Hepatocyte (in vitro differentiated cells and primary cell): ENCODE results near the gene CCDC85C.

DNA sequence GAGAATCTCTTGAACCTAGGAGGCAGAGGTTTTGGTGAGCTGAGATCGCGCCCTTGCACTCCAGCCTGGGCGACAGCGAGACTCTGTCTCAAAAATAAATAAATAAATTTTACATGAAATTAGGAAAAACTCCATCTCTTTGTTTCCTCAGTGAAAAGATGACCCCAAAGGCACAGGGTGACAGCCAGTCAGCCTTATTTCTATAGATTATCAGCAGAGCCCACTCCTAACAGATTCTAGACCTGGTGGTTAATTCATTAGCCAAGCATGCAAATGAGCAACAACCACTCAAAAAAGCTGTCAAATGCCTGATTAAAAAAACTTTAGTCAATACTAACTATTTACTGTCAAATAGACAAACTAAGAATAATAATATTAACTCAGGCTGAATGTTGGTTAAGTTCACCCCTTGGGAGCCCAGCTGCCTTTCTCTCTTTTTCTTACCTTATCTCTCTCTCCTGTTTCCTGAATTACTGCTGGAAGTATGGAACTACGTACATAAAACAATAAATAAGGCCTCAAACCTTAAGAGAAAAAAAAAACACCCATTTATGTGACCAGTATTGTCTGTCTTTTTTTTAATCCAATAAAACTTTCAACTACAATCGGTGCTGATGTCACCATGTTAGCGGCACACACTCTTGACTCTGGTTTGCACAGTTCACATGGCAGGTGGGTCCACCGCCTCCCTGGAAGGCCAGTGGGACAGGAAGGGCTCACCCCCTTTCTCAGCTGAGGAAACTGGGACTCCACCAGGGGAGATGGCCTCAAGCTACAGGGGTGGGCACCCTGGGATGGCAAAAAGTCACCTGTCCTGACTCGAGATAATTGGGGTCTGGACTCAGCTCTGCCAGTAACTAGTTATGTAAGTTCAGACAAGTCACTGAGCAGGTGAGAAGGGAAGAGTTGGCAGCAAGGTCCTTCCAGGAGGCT is 21.4 kb downstream of the BCL11B start:
- RAMPAGE, long total RNA, result no peak
- RRBS, result no CpG with 5 or more reads among the region's 9 CpGs

- RAMPAGE, long total RNA, result no peak
- RRBS, result no CpG with 5 or more reads among the region's 12 CpGs
Observed at GRCh38 chr14:99252371-99252977, 19.5 kb downstream of the BCL11B start.

- RAMPAGE, long total RNA, result no peak
- RRBS, result no CpG with 5 or more reads among the region's 20 CpGs
Observed at GRCh38 chr14:99253158-99253790, 18.7 kb downstream of the BCL11B start.

DNA sequence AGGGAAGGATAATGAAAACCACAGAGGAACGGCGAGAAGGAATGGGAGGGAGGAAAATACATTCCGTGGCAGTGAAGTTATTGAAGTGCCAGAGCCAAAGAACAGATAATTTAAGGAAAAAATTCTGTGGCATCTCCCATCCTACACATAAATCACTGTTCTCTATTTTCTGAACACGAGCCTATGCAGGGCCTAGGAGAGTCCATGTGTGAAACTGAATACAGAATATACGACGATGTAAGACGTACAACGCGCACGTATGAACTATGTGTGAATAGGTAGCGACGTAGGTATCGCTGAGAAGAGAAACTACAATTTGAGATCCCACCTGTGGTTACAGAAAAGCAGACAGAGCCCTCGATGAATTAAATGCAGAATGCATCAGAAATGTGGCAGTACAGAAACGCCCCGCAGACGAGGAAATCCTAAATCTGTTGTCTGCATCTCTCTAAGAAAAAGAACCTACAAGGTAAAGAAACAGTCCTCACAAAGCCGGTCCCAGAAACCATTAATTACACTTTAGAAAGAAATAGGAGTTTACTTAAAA is 12.7 kb downstream of the BCL11B start:
- RAMPAGE, long total RNA, result no peak
- RRBS, result no CpG with 5 or more reads among the region's 18 CpGs

DNA sequence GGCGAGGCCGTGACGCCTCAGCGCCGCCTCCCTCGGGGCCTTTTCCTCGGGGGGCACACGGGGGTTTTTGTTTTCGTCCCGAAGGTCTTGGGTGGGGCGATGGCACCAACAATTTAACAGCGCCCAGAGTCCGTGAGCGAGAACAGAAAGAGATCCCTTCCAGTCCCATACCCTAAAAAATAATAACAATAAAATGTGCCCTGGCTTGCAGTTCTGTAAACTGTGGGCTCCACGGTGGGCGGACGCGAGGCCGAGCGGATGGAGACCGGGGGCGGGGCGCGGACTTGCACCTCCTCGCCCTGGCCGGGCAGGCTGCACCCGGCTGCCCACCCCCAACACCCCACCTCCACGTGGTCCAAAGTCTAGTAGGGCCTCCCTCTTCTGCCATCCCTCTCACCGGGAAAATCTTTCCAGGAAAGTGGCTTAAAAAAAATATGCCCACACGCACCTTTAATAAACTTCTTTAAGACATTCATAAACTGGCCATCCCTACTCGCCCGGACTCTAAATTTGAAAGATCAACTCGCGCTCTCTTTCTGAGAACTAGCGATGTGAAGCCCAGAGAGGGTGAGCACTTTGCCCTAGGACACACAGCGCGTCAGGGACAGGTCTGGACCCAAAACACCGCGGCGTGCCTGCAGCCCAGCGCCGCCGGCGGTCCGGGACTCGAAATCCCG is 1.8 kb upstream of the BCL11B start:
- RAMPAGE, long total RNA, result no peak
- RRBS, result 3% methylated on average over 11 of the region's 47 CpGs

DNA sequence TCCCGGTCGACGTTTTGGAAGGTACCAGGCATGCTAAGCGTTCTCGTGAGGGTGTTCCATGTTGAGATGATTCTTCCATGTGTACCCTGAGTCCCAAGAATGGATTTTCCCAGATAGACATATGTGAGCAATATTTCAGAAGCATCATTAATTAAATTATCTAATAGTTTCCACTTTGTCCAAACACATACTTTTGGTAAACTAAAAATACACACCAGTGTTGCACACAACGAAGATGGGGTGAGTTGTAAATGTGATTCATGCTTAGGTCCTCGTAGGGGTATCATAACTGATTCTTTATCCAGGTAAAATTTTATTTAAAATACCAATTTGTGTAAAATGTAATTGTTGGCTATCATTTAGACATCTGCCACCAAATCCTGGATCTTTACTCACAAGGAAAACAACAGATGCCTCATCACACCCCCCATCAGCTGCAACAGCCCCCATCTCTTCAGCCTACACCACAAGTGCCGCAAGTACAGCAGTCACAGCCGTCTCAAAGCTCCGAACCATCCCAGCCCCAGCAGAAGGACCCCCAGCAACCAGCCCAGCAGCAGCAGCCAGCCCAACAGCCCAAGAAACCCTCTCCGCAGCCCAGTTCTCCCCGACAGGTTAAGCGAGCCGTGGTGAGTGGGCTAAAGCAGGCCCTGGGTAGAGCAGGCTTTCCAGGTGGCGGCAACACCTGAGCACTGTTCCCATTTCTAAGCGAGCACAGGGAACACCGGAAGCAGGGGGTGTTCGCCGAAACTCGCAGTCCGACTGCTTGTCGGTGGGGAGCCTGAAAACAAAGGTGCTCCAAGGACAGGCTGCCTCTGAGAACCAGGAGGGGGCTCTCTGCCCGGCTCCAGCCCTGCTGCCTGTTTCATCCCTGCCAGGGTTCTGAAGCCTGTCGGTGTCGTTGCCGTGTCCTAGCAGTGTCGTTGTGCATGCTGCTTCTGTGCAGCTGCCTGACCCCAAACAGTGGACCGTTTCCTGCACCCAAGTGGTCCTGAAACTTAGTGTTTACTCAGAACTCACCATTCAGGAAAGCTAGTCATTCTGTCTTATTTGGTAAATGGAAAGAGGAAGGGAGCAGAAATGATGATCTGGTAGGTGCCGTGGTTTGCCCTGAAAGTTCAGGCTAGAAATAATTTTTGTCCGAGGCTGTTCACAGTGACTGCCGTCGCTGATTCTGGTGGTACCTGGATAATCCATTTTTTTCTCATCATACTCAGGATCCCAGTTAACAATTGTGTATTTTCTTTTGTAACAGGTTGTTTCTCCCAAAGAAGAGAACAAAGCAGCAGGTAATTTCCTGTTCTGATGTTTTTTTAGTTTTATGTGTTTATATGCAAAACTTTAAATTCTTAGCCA is 21.6 kb downstream of the CCNK start:
- RAMPAGE, long total RNA, result no peak
- RRBS, result 91% methylated on average over 6 of the region's 32 CpGs

- RAMPAGE, long total RNA, result no peak
- RRBS, result no CpG with 5 or more reads among the region's 2 CpGs
Observed at GRCh38 chr14:99508215-99508536, 27.0 kb downstream of the CCNK start.

- RAMPAGE, long total RNA, result no peak
- RRBS, result no CpG with 5 or more reads among the region's 17 CpGs
Observed at GRCh38 chr14:99512577-99513221, 31.5 kb downstream of the CCNK start.

DNA sequence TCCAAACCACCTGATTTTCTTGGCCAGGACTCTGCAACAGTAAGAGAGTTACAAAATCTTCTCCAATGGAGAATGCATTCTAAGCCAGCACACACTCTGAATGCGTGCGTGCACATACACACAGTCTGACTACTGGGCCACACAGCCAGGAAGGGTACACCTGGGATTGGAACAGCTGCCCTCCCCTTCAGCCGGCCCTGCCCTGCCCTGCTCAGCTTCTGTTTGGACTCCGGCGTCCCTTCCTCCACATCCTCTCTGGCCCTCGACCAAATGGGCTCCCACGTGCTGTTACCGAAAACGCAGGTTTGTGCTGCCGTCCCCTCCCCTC is 42.9 kb downstream of the CCNK start:
- RAMPAGE, long total RNA, result no peak
- RRBS, result no CpG with 5 or more reads among the region's 10 CpGs

- RAMPAGE, long total RNA, result no peak
- RRBS, result no CpG with 5 or more reads among the region's 10 CpGs
Observed at GRCh38 chr14:99531246-99531637, 50.0 kb downstream of the CCNK start.

DNA sequence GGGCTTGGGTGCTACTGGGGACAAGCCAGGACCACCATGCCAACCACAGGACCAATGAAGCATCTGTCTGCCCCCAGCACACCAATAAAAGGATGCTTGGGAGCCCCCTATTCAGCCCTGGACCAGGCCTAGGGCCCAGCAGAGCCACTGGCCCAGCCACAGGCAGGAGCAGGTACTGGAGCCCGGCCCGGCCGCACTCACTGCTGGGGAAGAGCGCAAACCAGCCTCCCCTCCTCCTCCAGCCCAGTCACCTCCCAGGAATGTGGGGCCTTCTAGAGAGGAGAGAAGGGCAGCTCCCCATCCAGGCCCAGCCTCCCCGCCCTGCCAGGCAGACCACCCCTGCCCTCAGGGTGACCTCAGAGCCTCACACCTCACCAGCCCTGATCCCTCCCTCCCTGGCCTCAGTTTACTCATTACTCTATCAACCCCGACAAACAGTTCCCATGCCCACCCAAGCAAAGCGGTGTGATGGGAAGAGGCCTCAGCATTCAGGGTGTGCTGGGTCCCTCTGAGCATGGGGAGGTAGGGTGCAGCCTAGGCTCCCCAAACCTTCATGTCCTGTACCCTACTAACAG is 56.2 kb downstream of the CCNK start:
- RAMPAGE, long total RNA, result no peak
- RRBS, result no CpG with 5 or more reads among the region's 7 CpGs

DNA sequence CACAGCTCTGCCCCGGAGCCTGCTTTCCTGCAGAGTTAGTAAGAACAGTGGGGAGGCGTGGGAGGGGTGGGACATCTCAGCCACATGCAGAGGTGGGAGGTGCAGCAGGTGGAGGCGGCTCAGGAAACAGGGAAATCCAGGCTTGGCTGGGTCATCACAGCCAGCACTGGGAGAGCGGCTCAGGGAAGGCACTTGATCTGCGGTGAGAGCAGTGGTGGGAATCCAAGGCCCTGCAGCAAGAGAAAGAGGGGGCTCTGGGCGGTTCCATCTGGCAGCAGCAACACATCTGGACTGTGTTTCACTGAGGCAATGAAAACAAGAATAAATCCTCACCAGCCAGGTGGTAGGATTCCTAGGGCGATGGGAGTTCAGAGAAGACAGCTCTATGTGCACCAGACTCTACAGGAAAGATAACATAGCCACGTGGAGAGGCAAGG is 57.7 kb downstream of the CCDC85C start:
- RAMPAGE, long total RNA, result no peak
- RRBS, result no CpG with 5 or more reads among the region's 8 CpGs

DNA sequence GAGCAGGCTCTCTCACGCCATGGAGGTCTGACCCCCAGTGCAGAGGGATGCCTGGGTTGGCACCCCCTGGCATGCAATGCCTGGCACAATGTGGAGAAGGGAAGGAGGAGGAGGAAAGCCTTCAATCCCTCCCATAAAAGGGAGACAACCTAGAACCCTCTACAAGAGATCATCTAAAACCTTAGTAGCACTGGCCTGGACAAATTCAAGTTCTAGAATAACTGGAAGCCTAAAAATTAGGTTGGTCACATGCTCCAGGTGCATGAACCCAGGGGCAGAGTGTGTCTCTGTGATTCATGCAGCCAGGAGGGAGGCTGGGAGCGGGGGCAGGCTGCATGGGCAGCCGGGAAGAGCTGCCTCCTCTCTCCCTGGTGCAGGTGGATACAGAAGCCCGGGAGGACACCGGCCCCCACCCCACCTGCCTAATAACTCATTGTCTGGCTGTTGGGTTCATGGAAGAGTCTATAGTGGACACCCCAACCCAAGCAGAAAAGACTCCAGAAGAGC is 38.7 kb downstream of the CCDC85C start:
- RAMPAGE, long total RNA, result no peak
- RRBS, result 17% methylated on average over 1 of the region's 5 CpGs

DNA sequence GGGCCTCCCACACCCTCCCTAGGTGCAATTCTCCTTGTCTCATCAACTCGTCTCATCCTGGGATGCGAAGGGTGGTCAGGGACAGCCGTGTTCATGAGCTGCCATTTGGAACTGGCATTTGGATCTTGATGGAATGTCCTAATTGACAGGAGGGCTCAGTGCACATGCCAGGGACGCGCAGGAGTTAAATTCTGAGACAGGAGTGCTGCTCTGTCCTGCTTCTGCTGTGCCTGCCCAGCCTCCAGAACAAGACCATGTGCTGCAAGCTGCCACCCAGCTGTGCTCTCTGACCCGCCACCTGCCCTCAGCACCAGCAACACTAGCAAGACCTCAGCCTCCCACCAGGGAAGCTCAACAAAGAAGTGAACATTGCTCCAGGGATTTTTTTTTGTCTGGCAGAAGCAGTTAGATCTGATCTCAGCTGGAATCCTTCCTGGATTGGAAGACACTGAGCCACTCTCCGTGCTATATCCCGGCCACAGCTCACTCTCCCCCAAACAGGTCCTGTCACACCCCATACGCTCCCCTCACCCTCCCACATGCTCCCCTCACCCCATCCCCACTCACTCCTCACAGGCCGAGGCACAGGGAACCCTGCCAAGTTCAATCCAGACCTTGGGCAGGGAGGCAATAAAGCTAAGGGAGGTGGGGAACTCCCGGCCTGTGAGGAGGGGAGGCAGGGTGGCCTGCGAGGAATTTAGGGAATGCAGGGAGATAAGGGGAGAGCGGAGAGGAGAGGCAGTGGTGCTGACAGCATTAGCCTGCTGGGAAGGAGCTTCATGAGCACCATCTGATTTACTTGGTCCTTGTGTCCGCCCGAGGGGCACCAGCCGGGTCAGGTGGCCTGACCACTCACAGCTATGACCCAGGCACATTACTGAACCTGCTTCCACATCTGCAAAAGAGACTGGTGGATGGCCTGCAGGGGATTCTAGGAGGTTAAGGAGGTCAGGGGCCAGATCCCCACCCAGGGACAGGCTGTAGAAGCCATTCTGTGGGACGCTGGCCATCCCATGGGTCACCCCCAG is 29.8 kb downstream of the CCDC85C start:
- RAMPAGE, long total RNA, result no peak
- RRBS, result no CpG with 5 or more reads among the region's 17 CpGs

DNA sequence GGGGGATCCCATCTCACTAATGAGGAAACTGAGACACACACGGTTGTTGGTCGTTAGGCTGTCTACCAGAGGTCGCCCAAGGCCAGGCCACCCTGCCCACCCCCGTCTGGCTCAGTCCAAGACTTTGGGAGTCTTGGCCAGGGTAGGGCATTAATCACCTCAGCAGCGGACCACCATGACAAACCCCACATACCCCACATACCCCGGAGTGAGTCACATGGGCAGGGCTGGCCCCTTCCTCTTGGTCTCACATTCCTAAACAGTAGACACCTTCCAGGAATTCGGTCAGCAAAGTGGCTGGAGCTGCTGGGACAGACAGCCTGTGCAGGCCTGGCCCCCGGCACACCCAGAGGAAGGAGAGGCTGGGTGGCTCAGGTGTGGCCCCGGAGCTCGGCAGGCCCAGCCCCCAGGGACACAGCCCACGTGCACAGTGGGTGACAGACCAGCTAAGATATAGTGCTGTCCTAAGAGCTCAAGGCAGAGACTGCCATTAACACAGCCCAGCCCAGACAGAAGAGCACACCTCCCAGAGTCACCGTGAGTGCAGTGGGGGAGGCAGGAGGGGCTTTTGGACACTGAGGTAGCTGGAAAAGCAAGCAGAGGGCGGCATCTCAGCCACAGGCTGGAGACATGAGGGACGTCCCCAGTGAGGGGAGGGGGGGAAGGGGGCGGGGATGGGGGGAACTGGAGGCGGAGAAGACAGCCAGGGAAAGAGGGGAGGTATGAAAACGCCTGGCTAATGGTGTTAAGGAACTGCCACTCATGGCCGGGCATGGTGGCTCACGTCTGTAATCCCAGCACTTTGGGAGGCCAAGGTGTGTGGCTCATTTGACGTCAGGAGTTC is 24.0 kb downstream of the CCDC85C start:
- RAMPAGE, long total RNA, result no peak
- RRBS, result 84% methylated on average over 2 of the region's 20 CpGs

- RAMPAGE, long total RNA, result no peak
- RRBS, result 94% methylated on average over 4 of the region's 25 CpGs
Observed at GRCh38 chr14:99592649-99593278, 11.2 kb downstream of the CCDC85C start.

DNA sequence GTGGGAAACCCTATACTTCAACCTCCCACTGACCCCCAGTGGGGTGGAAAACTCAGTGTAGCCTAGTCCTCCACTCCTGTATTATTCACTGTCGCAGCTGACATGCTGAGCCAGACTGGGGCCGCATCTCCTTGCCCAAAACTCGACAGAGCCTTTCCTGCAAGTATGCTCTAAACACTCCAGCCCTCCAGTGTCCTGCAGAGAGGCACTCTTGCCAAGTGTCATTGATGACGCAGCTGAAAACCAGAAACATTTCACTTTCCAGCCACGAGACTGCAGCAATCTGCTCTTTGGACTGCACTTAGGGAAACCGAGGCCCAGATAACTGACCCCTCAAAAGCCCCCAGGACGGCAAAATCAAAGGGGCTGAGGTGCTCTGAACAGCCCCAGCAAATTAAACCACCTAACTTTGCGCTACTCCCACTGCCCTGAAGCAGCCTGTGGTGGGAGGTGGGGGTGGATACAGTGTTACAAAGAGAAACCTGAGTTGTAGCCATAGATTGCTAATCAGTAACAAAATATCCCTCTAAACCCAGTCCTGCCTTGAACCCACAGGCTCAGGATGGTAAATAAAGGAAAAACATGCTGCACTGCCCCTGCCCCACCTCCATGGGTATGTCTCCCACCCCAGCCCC is 2.6 kb downstream of the CCDC85C start:
- RAMPAGE, long total RNA, result no peak
- RRBS, result no CpG with 5 or more reads among the region's 8 CpGs

DNA sequence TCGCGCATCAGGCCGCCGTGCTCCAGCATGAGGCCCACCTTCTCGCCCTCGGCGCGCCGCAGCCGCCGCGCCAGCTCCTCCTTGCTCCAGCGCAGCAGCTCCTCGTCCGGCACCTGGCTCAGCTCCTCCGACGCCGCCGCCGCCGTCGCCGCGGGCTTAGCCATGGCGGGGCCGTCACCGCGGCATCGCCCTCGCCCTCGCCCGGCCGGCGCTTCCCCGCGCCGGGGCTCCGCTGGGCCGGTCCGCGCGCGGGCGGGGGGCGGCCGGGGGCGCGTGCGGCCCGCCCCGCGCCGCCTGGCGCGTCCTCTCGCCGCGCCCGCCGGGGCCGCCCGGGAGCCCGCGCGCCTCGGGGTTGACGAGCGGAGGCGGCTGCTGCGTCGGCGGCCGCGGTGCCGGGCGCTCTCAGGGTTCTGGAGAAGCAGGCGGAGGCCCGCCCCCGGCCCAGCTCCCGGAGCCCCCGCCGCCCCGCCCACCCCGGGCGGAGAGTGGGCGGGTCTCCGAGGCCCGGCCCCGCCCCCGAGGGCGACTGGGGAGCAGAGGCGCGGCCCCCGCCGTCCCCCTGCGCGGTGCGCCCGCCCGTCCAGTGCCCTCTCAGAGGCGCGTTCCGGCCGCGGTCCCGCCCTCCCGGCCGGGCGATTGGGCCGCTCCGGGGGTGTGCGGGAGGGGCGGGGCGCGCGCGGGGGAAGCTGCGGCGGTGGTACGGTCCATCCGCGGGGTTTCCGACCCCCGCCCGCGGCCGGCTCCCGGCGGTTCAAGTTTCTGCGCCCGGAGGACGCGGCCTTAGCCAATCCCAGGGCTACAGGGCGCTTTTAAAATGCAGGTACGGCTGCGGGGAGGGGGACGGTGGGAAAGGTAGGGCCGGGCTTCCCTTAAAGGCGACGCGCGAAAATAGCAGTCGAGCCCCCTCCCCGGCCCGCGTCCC is at the start of gene CCDC85C:
CCDC85C (minus strand) TSS at position 412 of the 922 bp plus-strand sequence.
- RAMPAGE, long total RNA, result no peak
- RRBS, result 2% methylated on average over 76 of the region's 146 CpGs

GRCh38 chr14:99772870-99773414 is 20.3 kb upstream of the EML1 start:
- RAMPAGE, long total RNA, result no peak
- RRBS, result no CpG with 5 or more reads among the region's 4 CpGs

- RAMPAGE, long total RNA, result no peak
- RRBS, result 74% methylated on average over 5 of the region's 16 CpGs
Observed at GRCh38 chr14:99946904-99947449, 118.2 kb upstream of the EVL start.